Mesothelial cell of epicardium (in vitro differentiated cells): ENCODE measurements around a stretch of chr6.

DNA sequence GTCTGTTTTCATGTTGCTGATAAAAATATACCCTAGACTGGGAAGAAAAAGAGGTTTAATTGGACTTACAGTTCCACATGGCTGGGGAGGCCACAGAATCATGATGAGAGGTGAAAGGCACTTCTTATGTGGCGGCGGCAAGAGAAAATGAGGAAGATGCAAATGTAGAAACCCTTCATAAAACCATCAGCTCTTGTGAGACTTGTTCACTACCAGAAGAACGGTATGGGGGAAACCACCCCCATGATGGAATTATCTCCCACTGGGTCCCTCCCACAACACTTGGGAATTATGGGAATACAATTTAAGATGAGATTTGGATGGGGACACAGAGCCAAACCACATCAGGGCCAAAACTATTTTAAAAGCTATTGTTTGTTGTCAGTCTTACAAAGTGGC, 71.0 kb downstream of the THBS2 start:
- PRO-cap: no peak

GRCh38 chr6:169250507-169251265, 3.0 kb downstream of the THBS2 start:
- PRO-cap: no peak

DNA sequence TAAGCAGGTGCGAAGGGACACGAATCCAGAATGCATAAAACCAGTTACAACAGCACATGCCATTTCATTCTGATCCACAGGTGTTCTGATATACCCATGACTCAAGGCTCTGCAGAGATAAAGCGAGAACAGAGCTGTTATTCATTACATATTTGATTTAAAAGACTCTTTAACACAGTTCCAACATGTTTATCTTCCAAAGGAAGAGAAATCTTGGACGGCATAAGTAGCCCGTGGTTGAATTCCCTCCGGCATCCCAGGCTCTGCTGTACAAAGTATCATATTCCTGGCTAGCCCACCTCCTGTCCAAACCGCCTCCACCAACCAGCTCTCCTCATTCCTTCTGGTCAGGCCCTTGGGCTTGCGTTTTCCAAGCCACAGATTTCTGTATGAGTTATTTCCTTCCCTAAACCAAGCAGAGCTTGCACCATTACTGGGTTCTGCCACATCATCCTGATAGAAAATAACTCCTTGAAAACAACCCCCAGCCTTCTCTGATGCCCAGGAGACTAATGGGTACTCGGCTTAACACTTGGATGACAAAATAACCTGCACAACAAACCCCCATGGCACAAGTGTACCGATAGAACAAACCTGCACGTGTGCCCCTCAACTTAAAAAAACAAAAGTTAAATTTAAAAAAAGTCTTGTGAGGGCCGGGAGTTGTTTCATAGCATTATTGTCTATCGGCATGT, 36.4 kb upstream of the THBS2 start:
- PRO-cap: no peak

DNA sequence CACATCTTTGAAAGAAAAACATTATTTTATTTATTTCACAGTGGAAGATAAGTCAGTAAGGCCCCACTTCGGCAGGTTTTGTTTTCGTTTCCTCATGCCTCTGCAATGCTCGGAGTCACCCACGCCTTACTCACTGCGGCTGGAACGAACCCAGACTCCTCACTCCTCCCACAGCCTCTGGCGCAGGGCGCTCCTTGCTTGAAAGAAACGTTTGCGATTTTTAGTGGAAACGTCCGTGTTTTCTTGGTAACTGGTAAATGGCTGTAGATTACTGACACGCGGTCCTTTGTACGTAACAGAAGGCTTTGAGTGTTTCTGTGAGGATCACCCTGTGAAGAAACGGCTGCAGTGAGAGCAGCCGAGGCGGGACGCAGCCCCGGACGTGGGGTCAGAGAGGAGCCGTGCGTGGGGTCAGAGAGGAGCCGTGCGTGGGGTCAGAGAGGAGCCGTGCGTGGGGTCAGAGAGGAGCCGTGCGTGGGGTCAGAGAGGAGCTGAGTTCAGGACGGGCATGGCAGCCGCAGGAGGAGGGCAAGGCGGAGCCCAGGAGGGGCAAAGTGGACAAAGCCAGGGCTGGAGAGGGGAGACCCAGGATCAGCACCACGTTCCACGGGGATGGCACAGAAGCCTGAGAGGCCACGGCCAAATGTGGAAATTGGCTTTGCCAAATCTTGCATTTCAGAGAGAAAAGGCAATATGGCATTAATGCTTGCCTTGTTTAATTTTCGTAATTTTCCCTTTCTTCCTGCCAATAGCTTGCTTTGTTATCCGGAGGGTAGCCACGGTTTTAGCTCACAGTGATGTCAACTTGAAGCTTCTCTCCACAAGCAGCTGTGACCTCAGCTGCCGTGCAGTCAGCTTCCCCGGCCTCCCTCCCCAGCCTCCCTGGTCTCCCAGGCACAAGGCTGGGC, 198.7 kb upstream of the THBS2 start:
- PRO-cap: no peak

- PRO-cap: no peak
Measured at GRCh38 chr6:169653684-169654135, 48.1 kb downstream of the WDR27 start.

GRCh38 chr6:169654457-169655562, 47.0 kb downstream of the WDR27 start:
- PRO-cap: no peak

- PRO-cap: no peak
Measured at GRCh38 chr6:169709834-169710610, 8.1 kb downstream of the C6orf120 start.

DNA sequence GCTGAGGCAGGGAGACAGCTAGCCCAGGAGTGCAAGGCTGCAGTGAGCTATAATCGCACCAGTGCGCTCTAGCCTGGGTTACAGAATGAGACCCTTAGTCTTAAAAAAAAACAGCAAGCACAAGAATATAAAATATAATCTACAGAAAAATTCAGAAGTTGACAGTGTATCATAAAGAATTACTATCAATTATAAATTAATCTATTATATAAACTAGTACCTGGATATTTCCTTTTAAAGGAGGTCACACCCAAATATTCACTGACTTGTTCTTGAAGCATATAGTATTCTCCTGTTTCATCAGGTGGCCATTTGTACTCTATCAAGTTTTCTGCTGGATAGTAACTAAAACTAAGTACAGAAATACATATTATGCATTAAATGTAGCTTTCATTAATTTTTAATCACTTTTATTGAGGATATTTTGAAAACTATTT, 5.7 kb downstream of the PHF10 start:
- PRO-cap: no peak

DNA sequence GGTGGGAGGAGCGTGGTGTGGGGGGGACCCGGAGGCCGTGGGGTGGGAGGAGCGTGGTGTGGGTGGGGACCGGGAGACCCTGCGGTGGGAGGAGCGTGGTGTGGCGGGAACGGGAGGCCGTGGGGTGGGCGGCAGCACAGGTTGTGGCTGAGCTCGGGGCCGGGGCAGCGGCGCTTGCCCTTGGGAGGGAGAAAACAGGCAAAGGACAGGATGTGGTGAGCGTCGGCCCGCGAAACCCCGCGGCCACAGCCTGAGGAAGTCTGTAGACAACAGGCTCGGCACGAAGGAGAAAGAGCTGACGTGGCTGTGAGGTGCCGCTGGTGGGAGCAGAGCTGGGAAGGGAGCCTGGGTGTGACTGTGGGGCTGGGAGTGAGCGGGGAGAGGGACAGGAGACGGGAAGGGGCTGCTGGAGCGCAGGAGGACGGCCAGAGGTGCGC, 203.0 kb downstream of the DLL1 start:
- PRO-cap: no peak

DNA sequence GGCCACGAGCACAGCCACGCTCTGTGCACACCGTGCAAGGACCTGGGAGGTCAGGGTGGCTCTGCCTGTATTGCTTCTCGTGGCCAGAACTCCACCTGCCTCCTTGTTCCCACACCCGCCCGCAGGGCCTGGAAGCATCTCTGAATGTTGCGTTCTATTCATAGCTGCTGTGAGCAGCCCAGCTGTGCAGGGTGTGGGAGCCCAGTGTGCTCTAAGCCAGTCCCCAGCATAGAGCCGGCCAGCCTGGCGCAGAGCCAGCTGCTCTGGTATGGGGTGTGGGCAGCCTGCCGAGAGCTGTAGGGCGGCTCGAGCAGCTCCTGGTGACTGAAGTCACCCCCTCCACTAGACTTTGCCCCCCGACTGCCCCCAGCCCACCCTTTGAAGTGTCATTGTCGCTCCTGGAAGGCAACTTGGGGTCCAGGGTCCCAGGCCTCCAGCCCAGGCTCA, 161.1 kb downstream of the DLL1 start:
- PRO-cap: no peak

GRCh38 chr6:170137157-170138147, 153.4 kb downstream of the DLL1 start:
- PRO-cap: no peak

GRCh38 chr6:170151396-170152268, 139.2 kb downstream of the DLL1 start:
- PRO-cap: no peak

- PRO-cap: no peak
Measured at GRCh38 chr6:170152269-170153356, 138.3 kb downstream of the DLL1 start.

GRCh38 chr6:170235022-170235531, 55.8 kb downstream of the DLL1 start:
- PRO-cap: no peak

- PRO-cap: no peak
Measured at GRCh38 chr6:170350631-170351455, 44.3 kb downstream of the FAM120B start.

DNA sequence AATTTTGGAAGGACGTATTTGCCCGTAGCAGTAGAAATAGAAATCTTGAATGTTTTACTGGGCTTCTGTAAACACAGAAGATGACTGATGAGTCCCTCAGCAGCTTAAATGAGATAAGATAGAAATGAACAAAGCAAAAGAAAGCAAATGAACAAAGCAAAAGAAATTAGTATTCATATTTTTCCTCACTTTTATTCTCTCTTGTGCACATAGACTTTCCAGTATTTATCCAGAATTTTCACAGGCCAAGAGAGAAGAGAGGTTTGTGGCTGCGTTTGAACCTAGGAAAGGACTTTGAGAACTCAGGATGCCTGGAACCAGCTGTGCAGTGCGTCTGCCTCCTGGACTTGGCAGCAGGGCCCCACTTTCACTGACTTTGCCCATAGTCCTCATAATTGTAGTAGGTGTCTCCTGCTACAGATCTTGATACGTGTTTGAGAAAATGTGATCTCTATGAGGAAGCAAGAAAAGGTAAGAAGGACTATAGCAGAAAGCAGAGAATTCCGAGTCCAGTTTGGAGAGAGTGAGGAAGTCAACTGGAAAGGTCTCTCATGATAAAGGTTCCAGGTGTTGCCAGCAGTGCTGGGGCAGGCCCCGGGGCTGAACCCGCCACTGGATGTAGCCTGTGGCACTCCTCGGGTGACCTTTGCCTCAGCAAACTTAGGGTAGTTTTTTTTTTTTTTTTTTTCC, 62.6 kb downstream of the FAM120B start:
- PRO-cap: no peak

DNA sequence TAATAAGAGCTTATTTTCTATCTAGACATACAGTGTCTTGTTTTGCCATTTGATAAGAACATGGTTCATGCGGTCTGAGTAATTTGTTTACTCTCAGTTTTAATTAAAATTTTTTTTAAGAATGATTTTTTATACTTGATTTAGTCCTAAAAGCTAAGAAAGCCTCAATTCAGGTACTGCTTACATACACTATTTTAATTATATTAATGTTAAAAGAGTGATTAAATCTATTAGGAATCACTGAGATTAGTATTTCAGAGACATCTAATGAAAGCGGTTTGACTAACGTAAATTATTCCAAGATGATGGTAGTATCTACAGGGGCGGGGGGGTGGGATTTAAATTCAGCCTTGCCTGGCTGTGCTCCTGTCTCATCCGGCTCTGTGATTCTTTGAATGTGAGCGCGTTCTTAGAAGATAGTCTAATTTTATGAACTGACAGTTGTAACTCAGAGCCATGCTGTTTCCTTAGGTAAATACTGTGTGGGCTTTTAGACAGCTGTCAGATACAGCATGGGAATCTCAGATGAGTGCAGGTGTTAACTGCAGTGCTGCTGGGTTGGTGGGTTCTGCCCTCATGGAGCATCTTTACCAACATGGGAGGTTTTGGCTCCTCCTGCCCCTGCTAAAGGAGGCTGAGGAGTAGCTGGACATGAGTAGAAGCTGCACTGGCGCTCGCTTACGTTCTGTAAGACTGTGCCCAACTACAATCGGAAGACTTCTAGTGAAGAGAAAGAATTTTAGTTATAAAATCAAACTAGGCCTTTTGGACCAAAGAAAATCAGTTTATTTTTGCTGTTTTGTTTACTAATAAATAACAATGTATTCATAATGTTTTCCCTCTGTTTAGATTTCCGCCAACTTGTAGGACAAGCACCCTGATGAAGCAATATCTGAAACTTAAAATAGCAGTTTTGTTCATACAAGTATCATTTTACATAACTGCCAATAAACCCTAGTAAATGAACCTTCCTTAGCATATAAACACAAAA, 65.8 kb downstream of the FAM120B start:
- PRO-cap: no peak

DNA sequence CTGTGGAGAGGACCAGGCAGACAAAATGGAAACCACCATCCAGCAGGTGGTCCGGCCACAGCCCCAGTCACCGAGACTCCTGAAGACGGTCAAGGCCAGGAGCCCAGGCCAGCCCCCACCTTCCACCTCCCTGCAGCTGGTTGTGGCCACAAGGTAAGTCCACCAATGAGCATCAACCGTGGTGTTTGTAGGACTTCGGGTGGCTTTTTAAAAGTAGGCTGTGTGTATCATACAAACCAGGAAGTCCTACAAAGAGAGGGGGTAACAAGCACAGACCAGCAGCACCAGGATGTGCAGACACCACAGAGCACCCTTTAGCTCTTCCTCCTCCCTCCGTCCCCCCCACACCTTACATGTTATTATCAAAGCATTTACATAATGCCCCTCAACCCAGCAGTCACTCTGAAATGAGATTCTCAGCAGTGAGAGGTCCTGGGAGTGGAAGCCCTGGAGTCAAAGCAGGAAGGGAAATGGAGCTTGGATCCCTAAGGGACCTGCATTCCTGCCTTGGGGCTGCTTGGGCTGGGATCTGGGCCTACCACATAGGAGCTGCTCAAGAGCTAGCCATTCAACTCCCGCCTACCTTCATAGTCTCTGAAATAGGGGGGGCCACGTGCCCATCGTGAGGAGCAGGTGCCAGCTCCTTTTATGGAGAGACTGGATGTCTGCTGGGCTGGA, 90.7 kb downstream of the PSMB1 start:
- PRO-cap: no peak

DNA sequence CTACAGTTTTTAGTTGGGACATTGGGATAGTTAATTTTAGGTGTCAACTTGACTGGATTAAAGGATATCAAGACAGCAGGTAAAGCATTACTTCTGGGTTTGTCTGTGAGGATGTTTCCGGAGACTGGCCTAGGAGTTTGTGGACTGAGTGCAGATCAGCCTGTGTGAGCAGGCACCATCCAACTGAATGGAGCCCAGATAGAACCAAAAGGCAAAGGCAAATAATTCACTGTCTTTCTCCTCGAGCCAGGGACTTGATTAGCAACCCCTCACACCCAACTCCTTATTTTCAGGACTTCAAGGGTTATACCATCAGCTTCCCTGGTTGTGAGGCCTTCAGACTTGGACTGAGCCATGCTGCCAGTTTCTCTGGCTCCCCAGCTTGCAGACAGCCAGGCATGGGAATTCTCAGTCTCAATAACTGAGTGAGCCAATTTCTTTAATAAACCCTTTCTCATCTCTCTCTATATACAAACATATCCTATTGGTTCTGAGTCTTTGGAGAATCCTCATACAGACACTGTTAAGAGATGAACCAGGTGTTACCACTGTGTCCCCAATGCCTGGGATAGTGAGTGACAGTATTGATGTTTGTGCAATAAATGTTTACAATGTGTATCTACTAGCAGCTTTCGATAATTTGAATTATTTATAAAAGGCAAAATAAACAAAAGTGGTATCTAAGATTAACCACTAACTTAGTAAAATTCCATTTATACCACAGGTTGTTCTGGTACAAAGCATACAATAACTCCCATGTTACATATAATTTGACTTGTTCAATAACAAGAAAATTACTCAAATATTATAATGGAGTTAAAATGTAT, 19.2 kb downstream of the PSMB1 start:
- PRO-cap: no peak

DNA sequence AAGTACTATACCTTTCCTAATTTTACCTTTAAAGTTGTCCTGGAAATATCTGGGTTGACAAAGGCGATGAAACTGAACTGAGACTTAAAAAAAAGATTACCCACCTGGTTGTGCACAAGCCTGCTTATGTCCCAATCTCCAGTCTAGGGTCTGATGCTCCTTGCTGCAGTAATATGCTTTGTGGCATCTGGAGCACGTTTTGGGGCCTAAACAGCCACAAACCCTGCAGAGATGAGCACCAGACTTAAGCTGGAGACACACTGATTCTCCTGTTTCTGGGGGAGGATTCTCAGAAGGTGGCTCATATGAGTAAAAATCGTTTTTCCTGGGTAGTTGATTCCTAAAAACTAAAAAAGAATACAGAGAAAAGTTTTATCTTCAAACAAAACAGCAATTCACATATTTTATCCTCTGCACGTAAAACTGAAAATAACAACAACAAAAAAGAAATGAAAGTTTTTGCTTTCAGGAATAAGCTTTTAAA, 994 bp downstream of the PDCD2 start:
- PRO-cap: no peak